Kidney (tissue), 2 donors: ENCODE measurements around the gene SLC4A3.

GRCh38 chr2:219294417-219295560 is 14.4 kb downstream of the PTPRN start:
- PRO-cap = bidirectional peak, plus-strand start at chr2:219295027, minus-strand start at chr2:219294941
- RRBS = 3% methylated on average over 34 of the region's 72 CpGs

GRCh38 chr2:219384854-219385149 is 2.9 kb downstream of the DNPEP start:
- PRO-cap = no peak
- RRBS = no CpG with 5 or more reads among the region's 2 CpGs

DNA sequence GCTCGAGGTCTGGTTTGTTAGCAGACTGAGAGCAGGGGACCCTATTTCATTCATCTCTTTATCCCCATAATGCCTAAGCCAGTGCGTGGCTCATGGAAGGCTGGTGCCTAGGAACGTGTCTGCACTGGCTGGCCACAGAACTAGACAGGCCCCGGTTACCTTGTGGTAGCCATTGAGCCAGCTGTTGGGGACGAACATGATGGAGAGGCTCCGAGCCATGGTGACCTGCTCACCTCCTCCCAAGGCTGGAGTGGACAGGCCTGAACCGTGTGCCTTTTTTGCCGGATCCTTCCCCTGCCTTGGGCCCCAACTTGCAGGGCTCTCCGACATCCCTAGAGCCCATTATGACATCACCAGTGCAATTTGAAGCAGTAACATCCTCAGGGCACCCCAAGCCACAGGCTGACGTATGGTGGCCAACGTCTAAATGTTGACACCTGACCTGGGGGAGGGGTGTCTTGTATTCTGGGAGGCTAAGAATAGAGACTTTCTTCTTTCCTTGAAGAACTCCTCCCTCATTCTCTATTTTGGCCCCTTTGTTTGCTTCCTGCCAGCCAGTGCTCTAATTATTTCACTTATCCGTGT is 12.1 kb upstream of the DNPEP start:
- PRO-cap = no peak
- RRBS = 86% methylated on average over 3 of the region's 12 CpGs

DNA sequence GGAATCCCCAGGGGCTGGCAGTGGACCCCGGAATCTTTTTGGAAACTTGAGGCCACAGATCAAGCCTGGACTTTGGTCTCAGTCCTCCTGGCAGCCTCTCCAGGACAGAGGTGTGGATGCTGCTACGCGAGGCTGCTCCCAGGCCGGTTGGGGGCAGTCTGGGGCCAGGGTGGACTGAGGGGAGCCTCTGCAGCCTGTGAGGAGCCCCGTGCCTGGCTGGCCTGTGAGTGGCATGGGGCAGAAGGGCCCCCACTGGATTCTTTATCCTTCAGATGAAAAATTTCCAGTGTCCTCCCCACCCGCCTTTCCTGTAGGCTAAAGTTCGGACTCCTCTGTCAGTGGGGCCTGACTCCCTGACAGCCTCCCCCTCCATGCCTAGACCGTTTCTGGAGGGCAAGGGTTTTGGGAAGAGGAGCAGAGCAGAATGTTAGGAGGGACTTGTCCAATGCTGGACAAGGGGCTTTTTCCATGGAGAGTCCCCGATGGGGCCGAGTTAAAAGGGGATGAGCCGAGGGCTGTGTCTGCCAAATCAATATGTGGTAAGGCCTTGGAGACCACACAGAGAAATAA is 12.6 kb upstream of the DES start:
- PRO-cap = no peak
- RRBS = 82% methylated on average over 1 of the region's 11 CpGs

GRCh38 chr2:219408130-219408537 is 10.0 kb upstream of the DES start:
- PRO-cap = no peak
- RRBS = no CpG with 5 or more reads among the region's 7 CpGs

DNA sequence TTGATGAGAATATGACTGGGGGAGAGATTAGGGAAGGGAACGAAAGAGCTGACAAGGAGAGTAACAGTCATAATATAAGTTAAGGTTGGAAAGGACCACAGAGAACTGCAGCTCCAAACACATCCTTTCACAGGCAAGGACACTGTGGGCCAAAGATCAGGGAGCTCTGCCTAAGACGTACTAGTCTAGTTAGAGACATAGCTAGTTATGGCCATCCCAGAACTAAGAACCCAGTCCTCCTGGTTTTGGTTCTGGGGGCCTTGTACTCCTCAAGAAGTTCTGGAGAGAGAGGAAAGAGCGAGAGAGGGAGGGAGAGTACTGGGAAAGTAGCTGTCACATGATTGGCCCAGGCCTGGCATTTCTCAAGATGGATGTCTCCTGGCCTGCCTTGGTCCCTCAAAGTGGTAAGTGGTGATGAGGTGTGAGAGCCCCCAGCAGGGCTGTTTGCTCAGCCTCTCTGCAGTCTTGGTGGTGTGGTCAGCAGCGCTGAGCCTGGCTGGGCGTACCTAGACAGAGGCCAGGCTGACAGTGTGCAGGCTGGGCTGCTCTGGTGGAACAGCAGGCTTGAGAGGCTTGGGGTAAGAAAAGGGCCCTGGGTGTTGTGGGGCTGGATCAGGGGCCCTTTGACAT is 2.4 kb downstream of the SPEG start:
- PRO-cap = no peak
- RRBS = no CpG with 5 or more reads among the region's 5 CpGs

DNA sequence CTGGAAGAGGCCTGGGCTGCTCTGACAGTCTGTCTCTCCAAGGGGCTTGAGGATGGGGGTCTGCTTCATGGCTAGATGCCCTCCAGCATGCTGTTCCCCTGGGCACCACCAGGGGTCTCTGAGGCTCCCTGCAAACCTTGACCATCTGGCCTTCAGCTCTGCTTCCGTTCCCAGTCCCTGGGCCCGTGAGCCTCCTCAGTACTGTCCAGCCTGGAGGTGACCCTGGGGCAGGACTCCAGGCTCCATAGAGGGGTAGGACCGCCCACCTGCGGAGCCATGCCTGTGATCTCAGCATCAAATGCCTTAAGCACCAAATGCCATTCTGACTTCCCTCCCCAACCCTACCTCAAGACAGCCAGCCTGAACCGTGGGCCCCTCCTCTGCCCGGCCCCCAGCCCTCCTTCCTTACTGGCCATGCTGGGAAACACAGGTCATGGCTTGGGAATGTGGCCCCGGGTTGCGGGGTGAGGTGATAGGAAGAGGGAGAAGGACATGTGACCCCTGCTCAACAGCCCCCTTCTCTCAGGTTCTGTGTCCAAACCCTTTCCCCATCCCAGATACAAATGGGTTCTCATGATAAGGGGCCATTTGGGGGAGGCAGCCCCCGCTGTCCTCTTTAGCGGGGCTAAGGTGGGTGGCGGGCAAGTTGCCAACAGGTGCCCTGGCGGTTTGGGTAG is 25.0 kb downstream of the SPEG start:
- PRO-cap = no peak
- RRBS = 26% methylated on average over 2 of the region's 12 CpGs

DNA sequence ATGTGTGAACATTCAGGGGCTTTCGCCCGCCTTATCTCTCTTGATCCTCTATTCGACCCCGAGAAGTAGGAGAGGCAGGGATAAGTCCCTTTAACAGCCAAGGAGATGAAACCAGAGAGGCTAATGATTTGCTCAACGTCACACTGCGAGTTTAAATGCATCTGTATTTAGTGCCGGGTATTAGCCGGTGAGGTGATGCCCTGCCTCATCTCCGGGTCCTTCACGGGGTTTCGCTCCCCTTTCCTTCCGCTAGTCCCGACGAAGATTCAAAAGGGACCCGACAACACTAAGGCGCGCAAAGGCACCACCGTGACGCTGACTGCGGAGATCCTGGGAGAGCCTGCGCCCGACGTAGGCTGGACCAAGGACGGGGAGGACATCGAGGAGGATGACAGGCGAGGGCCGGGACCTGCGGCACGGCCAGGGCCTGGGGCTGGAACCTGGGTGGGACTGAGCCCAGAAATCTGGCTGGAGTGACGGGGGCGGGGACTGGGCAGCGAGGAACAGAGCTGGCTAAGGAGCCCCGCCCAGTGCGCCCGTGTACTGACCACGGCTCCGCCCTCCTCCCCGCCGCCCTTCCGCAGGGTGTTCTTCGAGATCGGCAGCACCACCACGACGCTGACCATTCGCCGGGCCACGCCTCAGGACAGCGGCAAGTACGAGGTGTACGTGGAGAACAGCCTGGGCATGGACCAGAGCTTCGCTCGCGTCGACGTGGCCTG is 1.1 kb upstream of the GMPPA start:
- PRO-cap = bidirectional peak, plus-strand start at position 625 of the sequence, minus-strand start at position 452 of the sequence
- RRBS = 5% methylated on average over 15 of the region's 55 CpGs

DNA sequence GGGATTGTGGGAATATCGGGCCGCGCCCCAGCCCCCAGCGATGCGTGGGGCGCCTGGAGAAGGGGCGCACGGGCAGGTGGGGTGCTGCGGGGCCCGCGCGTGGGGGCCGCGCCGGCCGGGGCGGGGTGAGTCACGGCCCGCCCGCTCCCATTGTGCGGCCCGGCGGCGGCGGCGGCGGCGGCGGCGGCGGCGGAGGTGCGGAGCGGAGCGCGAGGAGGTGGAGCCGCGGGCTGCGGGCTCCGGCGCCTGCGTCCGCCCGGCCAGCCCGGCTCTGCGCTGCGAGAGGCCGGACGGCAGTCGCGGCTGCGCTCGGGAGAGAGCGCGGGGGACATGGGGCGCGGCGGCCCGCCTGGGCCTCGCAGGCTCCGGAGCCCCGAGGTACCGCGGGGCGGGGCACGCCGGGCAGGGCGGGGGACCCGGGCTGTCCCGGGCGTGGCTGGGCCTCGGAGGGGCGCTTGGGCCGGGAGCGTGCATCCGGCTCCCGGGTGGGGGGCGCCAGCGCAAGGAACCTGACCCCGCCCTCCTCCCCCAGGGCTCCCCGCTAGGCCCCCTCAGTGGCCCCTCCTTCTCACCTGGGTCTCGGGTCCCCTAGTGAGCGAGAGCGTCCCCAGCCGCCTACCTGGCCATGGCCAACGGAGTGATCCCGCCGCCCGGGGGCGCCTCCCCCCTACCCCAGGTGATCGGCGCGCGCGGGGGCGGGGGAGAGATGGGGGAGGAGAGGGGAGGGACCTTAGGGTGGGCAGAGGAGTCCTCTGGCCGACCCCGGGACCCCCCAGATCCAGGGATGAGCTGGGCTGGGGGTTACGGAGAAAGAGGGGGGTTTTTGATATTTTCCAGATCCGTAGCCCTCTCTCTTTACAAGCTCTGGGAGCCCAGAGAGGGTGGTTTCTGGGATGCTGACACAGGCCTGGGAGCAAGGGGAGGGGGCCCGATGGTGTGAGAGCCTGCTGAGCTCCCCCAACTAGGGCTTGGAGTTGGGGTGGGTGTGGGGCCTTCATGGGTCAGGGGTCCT is at the start of gene SLC4A3:
Gene SLC4A3 (plus strand): TSS at position 263 of the 1,012 bp plus-strand sequence.
- PRO-cap = bidirectional peak, plus-strand start at position 296 of the sequence, minus-strand start at position 152 of the sequence; unidirectional peak, minus-strand start at position 358 of the sequence
- RRBS = 2% methylated on average over 32 of the region's 101 CpGs

- PRO-cap = no peak
- RRBS = 46% methylated on average over 6 of the region's 34 CpGs
Observed at GRCh38 chr2:219628446-219629403, 1.3 kb downstream of the SLC4A3 start.

- PRO-cap = no peak
- RRBS = no CpG with 5 or more reads among the region's 1 CpG
Observed at GRCh38 chr2:219713052-219713578, 85.7 kb downstream of the SLC4A3 start.

GRCh38 chr2:220076806-220077181 is 449.4 kb downstream of the SLC4A3 start:
- PRO-cap = no peak
- RRBS = no CpG with 5 or more reads among the region's 9 CpGs

- PRO-cap = no peak
- RRBS = no CpG with 5 or more reads among the region's 1 CpG
Observed at GRCh38 chr2:220265330-220265617, 637.8 kb downstream of the SLC4A3 start.

DNA sequence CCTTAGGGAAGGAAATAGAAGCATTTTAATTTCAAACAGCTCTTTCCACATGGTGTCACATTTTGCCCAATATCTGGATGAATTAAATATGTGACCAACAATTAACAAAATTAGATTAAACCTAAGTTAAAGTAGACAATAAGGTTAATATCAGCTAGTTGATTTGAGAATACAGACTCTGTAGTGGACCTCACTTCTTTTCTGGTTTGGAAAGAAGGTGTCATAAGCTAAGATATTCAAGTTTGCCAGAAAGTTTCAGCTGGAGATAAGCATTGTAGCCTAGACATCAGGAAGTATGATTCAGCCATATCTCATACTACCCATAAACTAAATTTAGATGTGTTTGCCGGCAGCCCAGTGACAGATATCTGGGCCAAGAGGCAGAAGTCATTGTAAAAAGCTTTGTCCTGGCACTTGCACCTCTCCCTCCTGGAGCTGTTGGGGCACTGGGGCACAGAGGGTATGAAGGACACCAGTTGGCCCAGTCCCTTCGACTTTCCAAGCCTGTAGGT is 128.1 kb downstream of the EPHA4 start:
- PRO-cap = no peak
- RRBS = no CpG with 5 or more reads among the region's 2 CpGs

DNA sequence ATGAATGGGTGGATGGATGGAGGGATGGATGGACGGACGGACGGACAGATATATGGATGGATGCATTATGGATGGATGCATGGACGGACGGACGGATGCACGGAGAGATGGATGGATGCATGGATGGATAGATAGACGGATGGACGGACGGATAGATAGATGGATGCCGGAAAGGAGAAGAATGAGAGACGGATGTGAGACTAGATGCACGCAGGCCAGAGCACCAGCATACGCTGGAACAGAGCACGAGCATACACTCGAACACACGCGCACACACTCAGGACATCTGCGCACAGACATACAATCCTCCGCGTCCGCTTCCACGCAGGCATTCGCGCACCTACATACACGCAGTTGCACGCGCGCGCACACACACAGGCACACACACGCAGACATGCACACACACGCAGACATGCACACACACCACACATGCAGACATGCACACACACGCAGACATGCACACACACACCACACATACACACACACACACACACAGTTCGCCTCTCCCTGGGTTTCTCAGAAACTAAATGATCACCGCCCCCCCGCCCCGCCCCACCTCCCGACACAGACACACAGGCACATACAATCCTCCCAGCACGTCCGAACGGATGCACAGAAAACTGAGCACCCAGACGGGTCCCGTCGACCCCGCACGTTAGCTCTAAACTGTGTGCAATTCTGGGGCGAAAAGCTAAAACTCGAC is 1.2 kb downstream of the EPHA4 start:
- PRO-cap = no peak
- RRBS = no CpG with 5 or more reads among the region's 48 CpGs

- PRO-cap = no peak
- RRBS = 5% methylated on average over 7 of the region's 46 CpGs
Observed at GRCh38 chr2:222319632-222319946, 366 bp downstream of the ENSG00000288658 start.

DNA sequence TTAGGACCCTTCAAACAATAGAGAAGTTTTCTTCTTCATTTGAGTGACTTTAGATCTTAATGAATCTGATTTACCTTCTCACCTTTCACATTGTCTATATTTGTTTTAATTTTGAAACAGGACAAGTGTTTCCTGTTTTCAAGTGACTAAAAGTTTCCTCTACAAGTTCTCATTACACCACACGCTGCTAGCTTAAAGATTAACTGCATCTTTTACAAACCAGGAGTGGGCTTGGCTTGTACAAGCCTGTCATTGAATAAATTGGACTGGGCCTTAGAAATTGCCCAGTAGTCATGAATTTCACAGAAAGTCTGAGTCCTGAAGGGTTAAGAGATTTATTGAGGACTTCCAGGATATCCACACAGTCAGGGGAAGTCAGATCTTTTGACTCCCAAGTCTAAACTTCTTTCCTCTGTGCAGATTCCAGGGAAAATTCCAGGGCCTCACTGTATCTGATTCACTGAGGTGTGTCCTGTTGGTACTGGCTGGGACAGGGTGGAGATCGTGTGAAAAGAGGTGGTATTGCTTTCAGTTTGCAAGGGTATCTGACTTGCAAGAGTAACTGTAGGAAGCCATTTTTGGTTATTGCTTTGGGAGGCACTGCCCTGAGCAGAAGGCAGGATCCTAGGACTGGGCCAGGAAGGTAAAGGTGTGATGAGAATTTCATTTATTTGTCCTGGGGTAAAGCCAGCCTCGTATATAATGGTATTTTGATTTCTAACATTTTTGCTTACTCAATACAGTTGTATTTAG is 3.5 kb downstream of the SGPP2 start:
- PRO-cap = no peak
- RRBS = no CpG with 5 or more reads among the region's 3 CpGs

- PRO-cap = no peak
- RRBS = no CpG with 5 or more reads among the region's 8 CpGs
Observed at GRCh38 chr2:222518371-222519352, 94.3 kb downstream of the SGPP2 start.

DNA sequence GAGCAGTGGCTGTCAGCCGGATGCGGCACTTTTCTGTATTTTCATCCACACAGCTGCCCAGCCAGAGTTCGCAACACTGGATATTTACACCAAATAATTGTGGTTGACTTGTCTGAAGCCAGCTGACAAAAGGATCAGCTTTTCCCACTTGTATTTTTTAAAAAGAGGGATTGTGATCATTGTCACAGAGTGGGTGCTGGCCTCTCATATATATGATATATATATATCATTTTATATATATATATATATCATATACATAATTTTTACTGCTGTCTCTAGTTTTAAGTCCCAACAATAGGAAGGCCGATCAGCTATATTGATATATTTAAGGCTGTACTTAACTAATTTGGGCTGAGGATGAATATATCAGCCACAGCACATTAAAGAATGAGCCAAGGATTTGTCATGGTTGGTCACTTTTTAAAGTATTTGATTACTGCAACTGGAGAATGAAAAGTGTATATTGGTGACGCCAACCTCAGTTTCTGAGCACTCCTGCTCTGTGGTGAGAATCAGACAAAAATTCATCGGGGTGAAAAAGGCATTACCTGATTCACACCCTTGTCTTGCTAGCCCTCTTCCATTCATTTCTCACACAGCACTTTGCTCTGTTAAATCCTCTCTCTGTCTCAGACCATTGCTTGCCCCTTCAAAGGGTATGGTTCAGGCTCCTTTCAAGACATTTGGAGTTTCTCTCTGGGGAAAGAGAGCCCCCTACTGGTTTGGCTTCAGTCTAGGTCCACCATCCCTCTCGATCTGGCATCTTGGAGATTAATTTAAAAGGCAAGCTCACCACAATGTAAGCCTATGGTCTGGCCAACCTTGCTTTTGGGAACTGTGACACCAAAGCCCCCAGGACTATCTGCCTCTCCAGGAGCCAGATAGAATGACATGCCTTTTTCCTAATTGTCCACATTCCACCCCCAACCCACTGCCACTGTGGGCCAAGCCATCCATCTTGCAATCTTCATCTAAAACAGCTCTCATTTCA is 94.3 kb downstream of the FARSB start:
- PRO-cap = no peak
- RRBS = no CpG with 5 or more reads among the region's 7 CpGs

DNA sequence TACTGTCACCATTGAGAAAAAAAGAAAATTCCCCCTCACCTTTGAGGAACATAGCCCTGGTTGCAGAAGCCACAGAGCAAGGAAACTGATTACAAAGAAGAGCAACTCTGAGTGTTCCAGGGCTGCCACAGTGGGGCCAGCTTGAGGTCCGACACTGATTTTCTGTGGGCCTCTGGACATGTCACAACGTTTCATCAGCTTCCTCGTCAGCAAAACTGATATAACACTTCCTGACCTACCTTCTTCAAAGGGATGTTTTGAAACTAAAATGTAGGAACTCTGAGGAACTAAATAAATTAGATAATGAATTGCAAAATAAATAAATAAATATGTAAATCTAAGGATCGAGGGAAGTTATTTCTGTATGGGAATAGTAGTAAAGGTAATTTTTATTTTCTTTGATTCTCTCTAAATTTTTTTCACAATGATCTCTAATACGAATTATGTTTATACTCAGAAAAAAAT is 54.8 kb upstream of the ACSL3 start:
- PRO-cap = no peak
- RRBS = no CpG with 5 or more reads among the region's 5 CpGs